Metastatic Breast Carcinoma in the Ovary (tissue), 3 donors: ENCODE data around the genes PRAMEF2, PRAMEF4 and HNRNPCL2.

DNA sequence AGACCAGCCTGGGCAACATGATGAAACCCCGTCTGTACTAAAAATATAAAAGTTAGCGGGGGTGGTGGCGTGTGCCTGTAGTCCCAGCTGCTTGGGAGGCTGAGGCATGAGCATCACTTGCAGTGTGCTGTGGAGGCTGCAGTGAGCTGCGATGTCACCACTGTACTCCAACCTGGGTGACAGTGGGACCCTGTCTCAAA lies 8.0 kb downstream of the VPS13D start:
- PRO-cap, 3 experiments: no peak in any of the 3 experiments

DNA sequence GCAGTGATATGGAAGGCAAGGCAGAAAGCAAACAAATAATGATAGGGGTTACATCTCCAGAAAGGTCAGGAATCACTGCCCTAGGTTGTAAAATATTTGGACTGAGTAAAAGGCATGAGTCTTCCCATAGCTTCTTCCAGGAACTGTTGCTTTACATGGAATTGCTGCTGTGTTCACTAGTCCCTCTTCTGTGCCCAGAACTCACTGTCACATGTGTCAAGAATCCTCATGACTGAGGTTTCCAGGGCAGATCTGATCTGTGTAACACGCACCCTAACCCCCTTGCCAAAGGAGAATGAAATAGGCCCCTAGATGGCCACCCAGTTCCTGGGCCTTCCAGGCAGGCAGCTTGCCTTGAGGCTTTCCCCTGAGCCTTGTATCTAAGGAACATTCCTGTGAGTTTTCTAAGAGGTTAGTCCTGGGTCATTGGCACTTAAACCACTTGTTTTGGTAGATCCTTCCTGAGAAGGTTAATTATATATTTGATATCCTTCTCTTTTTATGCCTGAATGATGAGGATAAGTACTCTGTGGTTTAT lies 163.5 kb downstream of the DHRS3 start:
- PRO-cap, 3 experiments: no peak in any of the 3 experiments

- PRO-cap, 3 experiments: peak in 1 of 3 experiments; most common plus-strand start chr1:12464922 (in 1); most common minus-strand start chr1:12464769 (in 1)
Measured at GRCh38 chr1:12464574-12465146, 153.3 kb downstream of the DHRS3 start.

DNA sequence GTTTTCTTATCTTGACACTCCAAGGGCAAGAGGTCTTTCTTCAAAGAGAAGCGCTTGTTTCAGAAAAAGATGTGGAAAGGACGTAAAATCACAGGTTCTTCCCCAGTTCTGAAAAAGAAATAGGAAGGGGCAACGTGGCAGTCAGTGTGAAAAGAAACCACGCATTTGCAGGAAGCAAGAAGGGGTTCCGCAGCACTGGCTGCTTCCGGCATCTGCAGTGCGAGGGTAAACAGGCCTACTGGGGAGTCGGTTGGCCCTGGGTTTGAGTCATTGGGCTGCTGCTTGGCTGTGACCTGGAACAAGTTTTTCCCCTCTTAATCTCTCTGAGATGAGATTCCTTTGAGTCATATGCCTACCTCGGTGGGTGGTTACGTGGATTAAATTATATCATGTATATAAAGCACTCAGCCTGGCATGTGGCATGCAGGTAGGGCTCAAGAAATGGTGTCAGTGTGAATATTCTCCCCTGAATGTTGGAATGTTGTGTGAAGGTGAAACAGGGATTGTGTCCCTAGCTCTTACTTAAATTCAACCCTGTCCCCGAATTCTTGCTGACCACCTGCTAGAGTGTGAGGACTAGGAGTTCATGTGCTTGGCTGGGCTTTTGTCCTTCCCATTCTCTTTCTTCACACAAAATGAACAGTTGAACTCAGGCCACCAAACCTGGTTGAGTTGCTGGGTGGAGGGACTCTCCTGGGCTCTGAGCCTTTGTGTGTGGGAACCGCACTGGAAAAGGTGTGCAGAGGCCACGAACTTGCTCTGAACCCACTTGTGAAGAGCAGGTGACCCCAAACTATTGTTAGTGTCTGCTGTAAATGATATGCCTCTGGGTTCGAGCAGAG lies 144.6 kb downstream of the DHRS3 start:
- PRO-cap, 3 experiments: no peak in any of the 3 experiments

DNA sequence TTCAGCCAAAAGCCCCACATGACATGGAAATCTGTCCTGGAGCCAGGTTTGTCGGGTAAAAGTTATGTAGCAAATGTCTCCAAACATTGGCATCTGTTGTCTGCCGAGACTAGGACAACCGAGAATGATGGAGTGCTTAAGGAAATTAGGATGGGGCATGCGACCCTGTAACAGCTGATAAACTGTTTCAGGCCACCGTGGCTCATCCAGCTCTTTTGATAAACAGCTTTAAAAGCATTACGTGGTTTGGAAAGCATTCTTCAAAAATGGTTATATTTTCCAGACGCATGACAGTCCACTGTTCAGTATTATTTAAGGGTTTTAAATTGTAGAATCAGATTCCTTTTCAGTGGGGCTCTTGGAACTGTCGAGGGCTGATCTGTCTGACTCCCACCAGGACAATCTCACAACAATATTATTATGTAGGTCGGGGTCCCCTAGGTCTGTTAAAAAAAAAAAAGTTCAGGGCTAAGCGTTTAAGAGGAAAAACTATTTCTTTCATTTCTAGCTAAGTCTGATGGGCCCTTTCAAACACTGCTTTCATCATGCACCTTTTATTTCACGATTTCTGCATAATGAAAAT lies 143.9 kb downstream of the DHRS3 start:
- PRO-cap, 3 experiments: no peak in any of the 3 experiments

DNA sequence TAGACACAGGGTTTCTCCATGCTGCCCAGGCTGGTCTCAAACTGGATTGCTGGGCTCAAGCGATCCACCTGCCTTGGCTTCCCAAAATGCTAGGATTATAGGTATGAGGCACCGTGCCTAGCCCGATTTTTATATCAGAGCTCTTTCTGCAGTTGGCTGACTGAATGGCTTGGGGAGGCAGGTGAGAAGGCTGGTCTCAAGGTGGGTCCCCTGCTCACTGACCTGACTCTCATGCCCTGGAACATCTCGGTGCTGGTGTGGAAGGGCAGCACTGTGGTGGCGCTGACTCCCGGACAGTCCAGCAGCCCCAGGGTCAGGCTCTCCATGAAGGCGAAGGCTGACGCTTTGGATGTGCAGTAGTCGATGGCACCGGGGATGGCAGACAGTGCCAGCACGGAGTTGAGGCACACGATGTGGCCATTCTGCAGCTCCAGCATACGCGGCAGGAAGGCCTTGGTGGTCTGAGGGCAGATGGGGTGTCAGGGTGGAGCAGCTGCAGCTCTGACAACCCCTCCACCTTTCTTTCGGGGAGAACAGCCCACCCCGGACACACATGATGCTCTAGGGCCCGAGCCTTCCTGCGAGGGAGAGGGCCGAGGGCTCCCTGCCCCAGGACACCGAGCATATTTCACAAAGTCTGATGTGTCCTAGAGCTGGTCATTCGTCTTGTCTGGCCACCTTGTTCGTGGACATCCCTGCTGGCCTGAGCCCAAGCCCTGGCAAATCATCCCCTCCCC lies 39.3 kb downstream of the DHRS3 start:
- PRO-cap, 3 experiments: no peak in any of the 3 experiments

DNA sequence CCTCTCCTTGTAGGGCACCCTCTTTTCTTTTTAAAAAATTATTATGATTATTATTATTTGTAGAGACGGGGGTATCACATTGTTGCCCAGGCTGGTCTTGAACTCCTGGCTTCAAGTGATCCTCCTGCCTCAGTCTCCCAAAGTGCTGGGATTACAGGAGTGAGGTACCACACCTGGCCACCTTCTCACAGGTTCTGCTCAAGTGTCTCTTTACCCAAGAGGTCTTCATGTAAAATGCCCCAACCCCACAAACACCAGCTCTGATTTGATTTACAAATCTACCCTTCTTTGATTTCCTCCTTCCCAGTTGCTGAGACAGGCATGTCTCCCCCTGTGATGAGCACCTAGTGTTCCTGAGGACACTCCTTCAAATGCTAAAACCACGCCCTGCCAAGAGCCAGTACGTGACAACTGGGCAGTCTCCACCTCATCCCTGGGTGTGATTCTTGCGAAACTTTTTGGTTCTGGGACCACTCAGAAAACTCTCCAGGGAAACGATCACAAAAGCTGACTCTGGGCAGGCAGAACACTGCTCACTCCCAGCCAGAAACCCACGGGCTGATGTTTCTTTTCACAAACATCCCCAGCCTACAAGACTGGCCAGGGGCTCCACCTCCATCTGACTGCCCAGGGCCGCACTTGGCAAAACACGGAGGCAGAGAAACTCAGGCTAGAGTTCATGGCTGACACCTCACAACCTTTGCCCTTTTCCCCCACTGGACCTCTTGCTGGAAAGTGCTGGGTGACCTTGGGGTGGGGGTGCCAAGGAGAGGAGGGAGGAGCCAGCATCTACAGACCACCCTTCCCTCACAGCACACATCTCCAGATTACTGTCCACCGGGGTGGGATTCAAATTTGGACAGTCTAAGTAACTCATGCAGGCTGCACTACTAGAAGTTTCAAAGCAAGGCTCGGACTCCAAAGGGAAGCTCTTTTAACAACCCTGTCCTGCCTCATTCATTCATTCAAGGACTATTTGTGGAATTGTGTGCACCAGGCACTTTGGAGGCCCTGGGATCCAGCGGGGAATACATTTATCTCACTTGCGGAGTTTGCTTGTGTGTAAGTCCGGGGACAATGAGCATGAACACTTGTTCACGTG lies 24.3 kb downstream of the DHRS3 start:
- PRO-cap, 3 experiments: peak in 1 of 3 experiments; most common plus-strand start position 503 of the sequence (in 1); most common minus-strand start position 344 of the sequence (in 1)

DNA sequence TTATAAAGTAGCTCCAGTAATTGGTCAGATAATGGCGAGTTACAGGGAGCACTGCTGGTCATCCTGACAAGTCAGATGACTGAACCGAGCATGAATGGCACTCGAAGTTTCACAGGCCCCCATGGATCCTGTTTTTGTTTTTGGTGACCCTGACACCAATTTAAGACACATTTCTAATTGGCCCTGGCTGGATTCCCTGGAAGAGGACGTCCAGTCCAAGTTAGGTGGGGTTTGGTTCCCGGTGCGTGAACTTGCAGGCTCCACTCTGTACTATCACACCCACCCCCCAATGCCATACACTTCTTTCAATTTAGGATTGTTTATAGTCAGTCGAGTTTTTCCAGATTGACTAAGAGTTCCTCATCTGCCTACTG lies 2.8 kb downstream of the DHRS3 start:
- PRO-cap, 3 experiments: peak in 2 of 3 experiments; most common plus-strand start position 352 of the sequence (in 2); most common minus-strand start position 257 of the sequence (in 1)

DNA sequence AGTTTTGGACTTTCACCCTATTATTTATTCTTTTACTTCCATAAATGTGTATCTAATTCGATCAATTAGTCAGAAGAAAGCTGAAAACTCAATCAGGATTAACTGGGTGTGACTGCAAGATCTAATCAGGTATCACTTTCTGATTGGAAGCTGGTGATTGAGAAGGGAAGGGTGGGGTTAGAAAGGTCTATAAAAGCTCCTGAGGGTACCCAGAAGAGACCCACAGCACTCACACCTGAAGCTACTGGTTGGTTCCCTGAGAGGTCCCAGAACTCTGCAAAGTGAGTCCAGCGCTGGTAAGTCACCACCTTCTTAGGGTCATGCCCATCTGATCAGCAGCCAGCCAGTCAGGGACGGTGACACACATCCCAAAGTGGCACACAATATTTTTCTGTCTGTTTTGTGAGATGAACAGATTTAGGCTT lies at the start of gene PRAMEF2:
Gene PRAMEF2, plus strand, starts transcription at position 235 of the 425 bp plus-strand sequence.
- PRO-cap, 3 experiments: no peak in any of the 3 experiments

GRCh38 chr1:12885934-12886423 lies at the start of gene PRAMEF4:
PRAMEF4 (minus strand) TSS chr1:12886201.
- PRO-cap, 3 experiments: no peak in any of the 3 experiments

- PRO-cap, 3 experiments: no peak in any of the 3 experiments
Measured at GRCh38 chr1:13116631-13117071, at the start of gene HNRNPCL2. HNRNPCL2 (minus strand) TSS chr1:13116854.

- PRO-cap, 3 experiments: peak in 1 of 3 experiments; most common plus-strand start chr1:13700946 (in 1)
Measured at GRCh38 chr1:13700756-13701354, 867 bp downstream of the PRDM2 start.

- PRO-cap, 3 experiments: no peak in any of the 3 experiments
Measured at GRCh38 chr1:13726642-13727099, 26.7 kb downstream of the PRDM2 start.

- PRO-cap, 3 experiments: no peak in any of the 3 experiments
Measured at GRCh38 chr1:13800221-13800638, 100.2 kb downstream of the PRDM2 start.

DNA sequence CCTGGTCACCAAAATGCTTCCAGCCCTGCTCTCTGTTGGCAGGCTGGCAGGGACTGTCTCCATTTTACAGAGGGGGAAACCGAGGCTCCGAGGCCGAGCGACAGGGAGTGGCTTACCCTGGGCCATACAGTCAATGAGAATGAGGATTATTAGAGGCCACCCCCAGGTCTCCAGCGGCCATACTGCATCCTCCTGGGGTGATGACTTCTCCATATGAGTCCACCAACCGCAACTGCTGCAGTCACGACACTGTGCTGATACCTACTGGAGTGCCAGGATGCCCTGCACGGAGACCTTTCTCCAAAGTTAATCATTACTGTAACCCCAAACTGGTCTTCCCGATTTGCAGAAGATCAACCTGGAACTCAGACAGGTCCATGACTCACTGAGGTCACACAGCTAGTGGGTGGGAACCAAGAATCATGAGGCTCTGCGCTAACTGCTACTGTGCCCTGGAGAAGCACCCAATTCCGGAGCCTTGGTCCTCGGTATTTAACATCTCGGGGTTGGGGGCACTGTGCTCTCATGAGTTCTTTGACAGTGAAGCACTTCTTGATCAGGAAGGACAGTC lies 112.9 kb downstream of the PRDM2 start:
- PRO-cap, 3 experiments: no peak in any of the 3 experiments

DNA sequence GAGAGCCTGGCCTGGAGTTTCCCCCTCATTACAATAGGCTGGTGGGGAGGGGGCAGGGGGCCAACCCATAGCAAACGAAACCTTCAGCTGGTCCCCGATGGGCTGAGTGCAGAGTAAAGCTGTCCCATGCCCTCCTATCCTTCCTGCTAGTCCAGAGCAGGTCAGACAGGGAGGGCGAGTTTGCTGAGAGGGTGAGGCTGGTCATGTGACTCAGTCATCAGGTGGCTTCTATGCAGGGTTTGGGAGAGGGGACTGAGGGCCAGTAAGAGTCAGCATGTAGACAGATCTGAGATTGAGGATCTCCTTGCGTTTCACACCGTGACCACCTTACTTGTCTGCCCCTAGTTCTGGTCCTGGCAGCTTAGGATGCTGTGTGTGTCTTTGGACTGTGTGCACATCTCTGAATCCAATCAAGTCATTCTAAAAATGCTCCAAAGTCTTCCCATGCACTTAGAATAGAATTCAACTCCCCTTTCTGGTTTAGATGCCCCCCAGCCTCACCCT lies 129.5 kb downstream of the PRDM2 start:
- PRO-cap, 3 experiments: peak in 2 of 3 experiments; most common minus-strand start position 145 of the sequence (in 2)

- PRO-cap, 3 experiments: no peak in any of the 3 experiments
Measured at GRCh38 chr1:13910700-13910899, 210.6 kb downstream of the PRDM2 start.

GRCh38 chr1:14731926-14732376 lies 133.5 kb downstream of the KAZN start:
- PRO-cap, 3 experiments: no peak in any of the 3 experiments

GRCh38 chr1:14945034-14946370 lies 208.0 kb upstream of the TMEM51 start:
- PRO-cap, 3 experiments: peak in 1 of 3 experiments; most common plus-strand start chr1:14945696 (in 1); most common minus-strand start chr1:14945526 (in 1)

DNA sequence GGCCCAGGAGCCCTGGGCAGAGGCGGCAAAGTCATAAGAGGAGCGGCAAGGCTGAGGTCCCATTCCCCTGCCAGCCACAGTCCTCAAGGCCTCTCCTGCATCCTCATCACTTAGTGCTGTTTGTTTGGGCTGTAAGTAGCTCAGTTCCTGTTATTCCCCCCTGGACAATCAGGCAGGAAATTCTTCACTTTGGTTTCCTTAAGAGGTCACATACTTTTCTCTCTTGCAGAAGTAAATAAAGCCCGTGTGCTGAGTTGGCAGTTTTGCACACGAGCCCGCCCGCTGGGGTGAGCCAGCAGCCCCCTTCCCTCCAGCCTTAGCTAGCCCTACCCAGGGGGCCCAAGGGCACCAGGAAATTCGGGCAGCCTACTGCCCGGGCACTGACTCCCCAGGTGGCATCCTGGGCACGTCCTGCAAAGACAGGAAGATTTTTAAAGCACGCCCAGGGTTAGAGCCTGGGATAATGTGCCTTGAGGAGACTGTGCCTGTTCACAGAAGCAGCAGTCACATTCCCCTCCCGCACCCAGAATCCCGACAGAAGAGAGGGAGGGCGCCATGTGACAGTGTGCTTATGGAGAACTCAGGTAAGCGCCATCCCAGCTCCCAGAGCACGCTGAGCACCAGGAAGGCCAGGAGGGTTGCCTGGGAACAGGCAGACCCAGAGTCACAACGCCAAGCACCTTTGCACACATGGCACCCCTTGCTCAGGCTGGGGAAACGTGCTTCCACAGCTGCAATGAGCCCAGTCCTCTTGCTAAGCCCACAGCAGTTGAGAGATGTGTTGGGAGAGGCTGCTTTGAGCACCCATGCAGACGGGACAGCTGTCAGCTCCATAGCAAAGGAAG lies 144.5 kb upstream of the TMEM51 start:
- PRO-cap, 3 experiments: no peak in any of the 3 experiments